ENCODE measurements around a stretch of chr17.

- PRO-cap, 10 experiments: peak in 4 of 10 experiments; most common plus-strand start chr17:57215641 (in 1); most common minus-strand start chr17:57215413 (in 4)
Measured at GRCh38 chr17:57215266-57215875, 41.0 kb upstream of the MSI2 start.

GRCh38 chr17:57255506-57255914 lies 813 bp upstream of the MSI2 start:
- PRO-cap, 10 experiments: peak in 10 of 10 experiments; most common plus-strand start chr17:57255805 (in 8); most common minus-strand start chr17:57255742 (in 1)

DNA sequence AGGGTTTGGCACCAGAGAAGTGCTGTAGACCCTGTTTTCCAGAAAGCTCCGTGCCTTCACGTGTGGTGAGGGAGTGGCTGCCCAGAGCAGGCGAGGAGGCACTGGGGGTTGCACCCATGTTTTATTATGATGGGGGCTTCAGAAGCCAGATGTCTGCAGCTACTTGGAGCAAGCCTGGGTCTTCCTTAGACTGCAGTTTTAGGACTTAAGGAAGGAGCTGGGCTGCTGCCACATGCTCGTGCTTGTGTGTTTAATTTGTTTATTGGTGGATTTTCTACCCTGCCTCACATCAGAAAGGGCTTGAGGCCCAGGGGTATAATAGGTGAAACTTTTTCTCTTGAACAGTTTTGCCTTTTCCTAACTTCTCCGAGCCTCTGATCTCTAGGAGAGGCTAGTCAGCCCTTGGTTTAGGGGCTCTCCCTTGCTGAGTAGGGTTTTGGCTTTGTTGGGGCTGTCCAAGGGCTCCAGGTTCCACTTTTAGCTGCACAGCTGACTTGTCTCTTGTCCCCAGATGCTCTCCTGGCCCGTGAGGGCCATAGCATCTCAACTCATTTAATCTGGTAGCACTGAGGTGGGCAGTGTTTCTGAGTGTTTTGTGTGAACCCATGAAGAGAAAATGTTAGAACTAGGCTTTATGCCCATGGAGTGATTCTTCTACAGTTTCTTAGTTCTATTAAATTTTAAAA lies 103.8 kb downstream of the MSI2 start:
- PRO-cap, 10 experiments: no peak in any of the 10 experiments

- PRO-cap, 10 experiments: no peak in any of the 10 experiments
Measured at GRCh38 chr17:57406703-57407203, 150.4 kb downstream of the MSI2 start.

DNA sequence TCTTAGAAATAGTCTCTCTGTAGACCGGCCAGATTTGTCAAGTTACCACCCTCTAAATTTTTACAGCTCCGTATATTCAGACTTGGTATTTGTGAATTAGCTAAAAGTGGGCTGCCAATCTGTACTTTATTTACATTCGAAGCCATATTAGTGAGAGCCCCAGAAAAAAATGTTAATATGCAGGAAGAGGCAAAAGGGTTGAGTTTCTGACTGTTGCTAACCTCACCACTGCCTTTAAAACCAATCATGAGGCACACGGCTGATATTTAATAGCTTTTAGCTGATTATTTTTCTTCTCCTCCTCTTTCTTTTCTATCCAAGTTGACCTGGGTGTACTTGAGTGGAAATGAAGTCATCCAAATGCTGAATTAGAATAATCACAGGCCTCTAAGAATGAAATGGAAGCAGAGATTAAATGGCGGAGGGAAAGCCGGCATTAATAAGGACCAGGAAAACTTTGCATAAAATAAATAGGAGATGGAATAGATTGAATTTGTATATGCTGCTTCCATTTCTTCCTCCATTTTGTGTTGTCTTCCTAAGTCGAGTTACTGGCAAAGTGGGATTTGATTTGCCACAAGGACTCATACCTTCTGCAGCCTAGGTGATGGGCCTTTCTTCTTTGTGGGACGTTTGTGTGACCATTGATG lies 152.8 kb downstream of the MSI2 start:
- PRO-cap, 10 experiments: no peak in any of the 10 experiments

GRCh38 chr17:57541795-57542386 lies 203.2 kb downstream of the CCDC182 start:
- PRO-cap, 10 experiments: peak in 5 of 10 experiments; most common plus-strand start chr17:57542071 (in 2); most common minus-strand start chr17:57541965 (in 5)

- PRO-cap, 10 experiments: no peak in any of the 10 experiments
Measured at GRCh38 chr17:57544262-57544940, 200.7 kb downstream of the CCDC182 start.

DNA sequence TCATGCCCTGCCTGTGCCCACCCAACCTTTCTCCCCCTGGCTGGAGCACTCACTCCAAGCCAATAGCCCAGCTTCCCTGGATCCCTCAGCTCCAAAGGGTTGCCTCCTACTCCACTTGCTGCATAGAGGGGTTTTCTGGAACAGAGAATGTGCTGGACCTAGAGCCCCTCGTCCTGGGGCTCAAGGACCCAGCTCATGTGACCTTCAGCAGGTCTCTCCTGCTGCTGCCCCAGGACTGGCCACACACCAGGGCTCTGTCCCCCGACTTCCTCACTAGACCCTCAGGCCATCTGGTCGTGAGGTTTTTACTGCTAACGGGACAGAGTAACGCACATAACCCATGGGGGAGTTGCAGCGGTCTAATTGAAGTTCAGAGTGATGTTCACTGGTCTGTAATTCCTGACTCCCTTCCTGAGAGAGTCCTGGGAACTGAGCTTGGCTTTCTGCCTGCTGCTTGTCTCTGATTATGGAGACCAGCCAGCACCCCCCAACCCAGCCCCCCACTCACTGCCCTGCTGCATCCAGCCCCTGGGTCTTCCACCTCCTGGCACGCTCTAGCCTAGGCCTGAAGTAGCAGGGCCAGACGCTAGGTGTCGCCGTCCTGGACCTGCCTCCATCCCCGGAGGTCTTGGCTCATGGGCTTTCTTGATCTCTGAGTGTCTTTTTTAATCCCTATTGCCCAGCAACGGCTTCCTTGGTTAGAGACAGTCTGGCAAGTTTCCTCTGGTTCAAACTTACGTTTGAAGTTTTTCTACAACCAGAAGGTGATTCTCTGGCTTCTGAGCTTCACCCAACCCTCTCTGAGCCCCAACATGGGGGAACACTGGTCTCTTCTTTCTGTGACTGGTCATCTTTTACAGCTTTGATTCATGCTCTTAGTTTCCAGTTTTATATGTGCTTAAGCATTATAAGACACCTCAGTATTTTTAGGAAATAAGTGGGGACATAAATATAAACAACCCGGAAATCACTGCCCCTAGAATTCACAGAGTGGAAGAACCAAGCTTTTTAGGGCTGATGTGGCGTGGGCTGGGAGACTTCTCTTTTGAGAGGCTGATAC lies 192.9 kb downstream of the CCDC182 start:
- PRO-cap, 10 experiments: no peak in any of the 10 experiments

GRCh38 chr17:57603431-57603966 lies 141.6 kb downstream of the CCDC182 start:
- PRO-cap, 10 experiments: peak in 2 of 10 experiments; most common plus-strand start chr17:57603792 (in 1); most common minus-strand start chr17:57603687 (in 2)

GRCh38 chr17:57726524-57727453 lies 18.3 kb downstream of the CCDC182 start:
- PRO-cap, 10 experiments: no peak in any of the 10 experiments

DNA sequence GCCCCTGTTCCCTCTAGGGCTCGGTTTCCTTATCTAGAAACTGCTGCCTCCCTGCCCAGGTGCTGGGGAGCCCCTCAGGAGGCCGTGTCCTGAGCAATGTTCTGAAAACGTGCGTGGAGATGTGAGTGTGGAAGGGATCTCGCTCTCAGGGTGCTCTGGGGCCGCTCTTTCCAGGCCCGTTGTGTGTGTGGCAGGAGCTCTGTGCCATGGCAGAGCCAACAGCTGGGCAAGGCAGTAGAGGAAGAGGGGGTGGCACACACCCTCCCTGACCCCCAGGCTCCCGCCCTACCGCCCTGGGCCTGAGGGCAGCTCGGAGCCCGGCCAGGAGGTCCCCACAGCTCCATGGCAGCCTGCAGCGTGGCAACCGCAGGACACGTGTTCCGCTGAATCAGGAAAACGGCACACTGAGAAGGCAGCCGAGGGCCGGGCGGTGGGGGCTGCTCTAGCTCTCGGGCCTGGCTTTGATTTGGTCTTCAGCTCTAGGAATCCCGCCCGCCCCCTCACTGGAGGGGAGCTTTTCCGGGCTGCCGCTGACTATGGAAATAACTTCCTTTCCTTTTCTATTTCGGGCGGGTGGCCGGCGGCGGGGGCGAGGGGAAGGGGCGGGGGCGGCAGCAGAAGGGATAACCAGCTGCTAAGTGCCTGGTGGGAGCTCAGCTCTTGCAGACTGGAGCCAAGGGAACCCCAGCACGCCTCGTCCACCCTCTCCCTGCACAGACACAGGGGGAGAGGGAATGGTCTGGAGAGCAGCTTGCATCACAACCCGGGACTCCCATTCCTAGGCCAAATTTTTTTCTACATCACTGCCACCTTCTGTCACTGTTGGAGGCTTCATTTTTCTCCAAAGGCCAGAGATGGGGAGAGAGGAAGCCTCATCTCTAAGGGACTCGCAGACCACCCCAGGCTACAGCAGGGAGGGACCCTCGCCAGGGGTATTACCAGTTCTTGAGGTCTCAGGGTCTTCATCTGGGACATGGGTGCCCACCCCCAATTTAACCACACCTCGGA lies 24.7 kb upstream of the MRPS23 start:
- PRO-cap, 10 experiments: peak in 1 of 10 experiments; most common plus-strand start position 402 of the sequence (in 1); most common minus-strand start position 403 of the sequence (in 1)

DNA sequence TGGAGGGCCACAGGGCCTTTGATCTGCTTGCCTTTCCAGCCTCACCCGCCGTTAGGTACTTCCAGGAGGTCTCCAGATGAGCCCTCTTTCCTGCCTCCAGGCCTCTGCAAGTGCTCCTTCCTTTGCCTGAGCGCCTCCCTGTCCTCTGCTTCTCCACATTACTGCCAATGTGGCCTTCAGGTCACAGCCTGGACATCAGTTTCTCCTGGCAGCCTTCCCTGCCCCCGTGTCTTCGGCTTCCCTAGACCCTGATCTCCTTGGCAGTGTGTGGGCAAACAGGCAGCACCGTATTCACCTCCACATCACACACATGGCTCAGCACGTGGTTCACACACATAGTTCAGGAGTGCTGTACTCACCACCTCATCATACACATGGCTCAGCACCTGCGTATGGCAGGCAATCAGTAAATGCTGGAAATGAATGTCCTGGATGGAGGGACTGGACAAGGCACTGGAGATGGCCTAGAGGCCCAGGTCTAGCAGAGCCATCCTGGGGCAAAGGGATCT lies 26.4 kb upstream of the MRPS23 start:
- PRO-cap, 10 experiments: no peak in any of the 10 experiments

GRCh38 chr17:57899505-57900217 lies 49.8 kb upstream of the MRPS23 start:
- PRO-cap, 10 experiments: peak in 8 of 10 experiments; most common plus-strand start chr17:57900094 (in 5); most common minus-strand start chr17:57899955 (in 2)

- PRO-cap, 10 experiments: peak in 2 of 10 experiments; most common plus-strand start chr17:57916585 (in 1)
Measured at GRCh38 chr17:57916049-57916789, 39.0 kb downstream of the CUEDC1 start.

- PRO-cap, 10 experiments: peak in 8 of 10 experiments; most common plus-strand start chr17:57955833 (in 5); most common minus-strand start chr17:57955806 (in 8)
Measured at GRCh38 chr17:57955526-57956438, 570 bp upstream of the CUEDC1 start.

- PRO-cap, 10 experiments: no peak in any of the 10 experiments
Measured at GRCh38 chr17:57971960-57972913, 15.8 kb downstream of the VEZF1 start.

DNA sequence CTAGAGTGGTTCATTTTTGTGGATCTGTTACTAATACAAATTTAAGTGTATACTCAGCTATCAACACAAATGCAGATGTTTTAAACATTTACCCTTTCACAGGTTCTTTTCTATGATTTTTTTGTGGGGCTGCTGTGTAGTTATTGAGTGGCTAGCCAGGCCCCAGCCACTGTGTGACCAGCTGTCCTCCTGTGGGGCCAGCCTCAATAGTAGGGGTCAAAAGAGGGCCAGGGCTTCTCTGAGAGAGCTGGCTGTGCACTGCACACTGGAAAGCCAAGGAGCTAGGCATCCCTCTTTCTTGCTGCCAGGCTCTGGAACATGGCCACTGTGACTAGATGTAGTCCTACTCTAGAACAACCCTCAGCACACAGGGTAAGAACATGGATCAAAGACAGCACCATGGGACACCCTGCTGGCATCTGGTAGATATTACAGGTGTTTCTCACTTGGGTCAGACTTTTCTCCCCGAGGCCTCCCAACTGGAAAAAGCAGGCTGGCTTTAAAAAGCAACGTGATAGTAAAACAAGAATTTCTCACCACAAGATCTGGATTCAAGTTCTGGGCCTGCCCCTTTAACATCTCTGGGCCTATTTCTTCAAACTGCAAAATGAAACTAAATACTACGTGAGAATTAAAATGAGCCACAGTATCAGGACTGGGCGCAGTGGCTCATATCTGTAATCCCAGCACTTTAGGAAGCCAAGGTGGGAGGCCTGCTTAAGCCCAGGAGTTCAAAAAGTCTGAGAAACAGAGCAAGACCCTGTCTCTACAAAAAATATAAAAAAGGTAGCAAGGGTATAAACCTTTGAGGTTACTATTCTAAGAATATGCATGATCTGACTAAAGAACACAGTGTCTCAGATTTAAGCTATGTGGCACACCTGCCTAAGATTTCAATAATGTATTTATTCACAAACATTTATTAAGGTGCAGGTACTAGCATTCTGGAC lies 7.4 kb upstream of the VEZF1 start:
- PRO-cap, 10 experiments: no peak in any of the 10 experiments

DNA sequence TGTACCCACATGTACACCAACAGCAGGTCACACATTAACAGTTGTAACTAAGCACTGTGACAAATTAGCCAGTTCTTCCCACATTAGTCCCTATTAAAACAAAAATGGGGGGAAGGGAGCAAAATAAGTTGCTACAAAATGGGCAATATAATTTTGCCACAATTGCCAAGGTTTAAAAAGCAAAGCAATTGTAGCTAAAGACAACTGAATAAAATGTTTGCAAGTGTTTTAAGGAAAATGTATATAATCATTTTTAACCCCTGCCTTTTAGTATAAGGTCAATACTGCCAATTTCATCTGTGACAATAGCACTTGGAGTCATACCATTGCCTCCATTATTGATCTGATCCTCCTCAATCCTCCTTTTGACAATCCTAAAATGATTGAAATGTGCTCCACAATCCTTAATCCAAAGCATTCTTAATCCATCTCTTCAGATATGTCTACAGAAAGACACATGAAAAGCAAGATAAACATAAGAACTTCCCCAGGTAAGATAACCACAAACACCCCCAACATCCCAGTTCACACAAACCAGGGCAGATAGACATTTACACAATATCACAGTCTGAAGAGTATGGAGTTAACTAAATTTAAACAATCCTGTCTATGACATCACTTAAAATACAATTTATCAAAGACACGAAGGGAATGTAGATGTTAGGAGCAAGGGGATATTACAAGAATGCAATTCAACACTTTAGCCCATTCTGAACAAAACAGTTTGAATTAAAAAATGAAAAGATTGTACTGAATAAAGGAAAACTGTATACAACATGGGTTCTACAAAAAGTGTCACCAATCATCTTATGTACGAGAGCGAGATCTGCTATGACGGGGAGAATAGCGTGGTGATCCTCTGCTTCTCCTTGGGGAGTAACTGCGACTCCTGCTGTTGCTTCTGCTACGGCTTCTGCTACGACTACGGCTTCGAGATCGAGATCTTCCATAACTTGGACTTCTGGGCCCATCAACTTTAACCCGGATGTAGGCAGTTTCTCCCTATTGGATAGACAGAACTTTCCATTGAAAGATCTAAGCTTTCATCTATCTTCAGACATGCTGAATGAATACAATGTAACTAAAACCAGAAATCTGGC lies 2.1 kb downstream of the SRSF1 start:
- PRO-cap, 10 experiments: no peak in any of the 10 experiments

- PRO-cap, 10 experiments: no peak in any of the 10 experiments
Measured at GRCh38 chr17:58309066-58309584, 19.5 kb downstream of the TSPOAP1 start.

DNA sequence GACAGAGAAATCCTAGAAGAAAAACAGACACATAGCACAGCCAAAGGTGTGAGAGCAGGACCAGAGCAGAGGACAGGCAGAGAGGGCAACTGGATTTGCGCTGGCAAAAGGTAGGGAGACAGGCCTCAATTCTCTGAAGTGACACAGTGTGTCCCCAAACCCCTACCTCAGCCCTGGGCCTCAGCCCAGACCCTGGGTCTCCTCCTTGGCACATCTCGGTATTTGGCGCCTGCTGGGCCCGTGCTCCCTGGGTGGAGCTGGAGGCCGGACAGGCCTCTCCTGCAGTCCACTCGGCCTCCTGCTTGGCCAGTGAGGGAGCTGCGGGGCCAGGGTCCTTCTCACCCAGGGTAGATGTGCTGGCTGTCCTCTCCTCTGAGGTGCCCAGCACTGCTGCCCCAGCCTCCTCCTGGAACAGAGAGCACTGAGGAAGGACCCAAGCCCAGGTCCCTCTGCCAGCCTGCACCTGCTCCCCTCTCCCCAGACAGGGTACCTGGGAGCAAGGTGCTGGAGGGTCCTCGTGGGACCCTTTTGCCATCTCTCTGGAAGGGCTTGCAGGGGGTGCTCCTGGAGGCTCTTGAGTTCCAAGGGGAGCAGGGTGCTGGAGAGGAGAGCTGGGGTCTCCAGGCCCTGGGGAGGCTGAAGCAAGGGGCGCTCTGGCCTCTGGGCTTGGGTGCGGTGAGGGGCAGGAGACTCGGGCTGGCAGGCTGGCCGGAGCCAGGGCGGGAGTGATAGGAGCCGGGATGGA lies 18.1 kb downstream of the TSPOAP1 start:
- PRO-cap, 10 experiments: no peak in any of the 10 experiments